ENCODE measurements around a stretch of chr16.

DNA sequence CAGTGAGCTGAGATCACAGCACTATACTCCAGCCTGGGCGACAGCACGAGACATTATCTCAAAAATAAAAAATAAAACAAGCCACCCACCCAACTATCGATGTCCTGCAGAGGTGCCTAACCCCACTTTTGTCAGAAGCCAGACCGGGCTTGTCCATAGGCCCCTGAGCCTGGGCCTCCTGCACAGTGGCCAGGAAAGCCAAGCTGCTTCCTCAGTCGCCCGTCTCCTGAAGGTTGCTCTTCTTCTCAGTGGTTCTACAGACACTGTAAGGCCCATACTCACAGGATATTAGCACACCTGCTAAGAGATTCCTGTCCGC is 11.2 kb downstream of the CES2 start:
- PRO-cap: no peak

DNA sequence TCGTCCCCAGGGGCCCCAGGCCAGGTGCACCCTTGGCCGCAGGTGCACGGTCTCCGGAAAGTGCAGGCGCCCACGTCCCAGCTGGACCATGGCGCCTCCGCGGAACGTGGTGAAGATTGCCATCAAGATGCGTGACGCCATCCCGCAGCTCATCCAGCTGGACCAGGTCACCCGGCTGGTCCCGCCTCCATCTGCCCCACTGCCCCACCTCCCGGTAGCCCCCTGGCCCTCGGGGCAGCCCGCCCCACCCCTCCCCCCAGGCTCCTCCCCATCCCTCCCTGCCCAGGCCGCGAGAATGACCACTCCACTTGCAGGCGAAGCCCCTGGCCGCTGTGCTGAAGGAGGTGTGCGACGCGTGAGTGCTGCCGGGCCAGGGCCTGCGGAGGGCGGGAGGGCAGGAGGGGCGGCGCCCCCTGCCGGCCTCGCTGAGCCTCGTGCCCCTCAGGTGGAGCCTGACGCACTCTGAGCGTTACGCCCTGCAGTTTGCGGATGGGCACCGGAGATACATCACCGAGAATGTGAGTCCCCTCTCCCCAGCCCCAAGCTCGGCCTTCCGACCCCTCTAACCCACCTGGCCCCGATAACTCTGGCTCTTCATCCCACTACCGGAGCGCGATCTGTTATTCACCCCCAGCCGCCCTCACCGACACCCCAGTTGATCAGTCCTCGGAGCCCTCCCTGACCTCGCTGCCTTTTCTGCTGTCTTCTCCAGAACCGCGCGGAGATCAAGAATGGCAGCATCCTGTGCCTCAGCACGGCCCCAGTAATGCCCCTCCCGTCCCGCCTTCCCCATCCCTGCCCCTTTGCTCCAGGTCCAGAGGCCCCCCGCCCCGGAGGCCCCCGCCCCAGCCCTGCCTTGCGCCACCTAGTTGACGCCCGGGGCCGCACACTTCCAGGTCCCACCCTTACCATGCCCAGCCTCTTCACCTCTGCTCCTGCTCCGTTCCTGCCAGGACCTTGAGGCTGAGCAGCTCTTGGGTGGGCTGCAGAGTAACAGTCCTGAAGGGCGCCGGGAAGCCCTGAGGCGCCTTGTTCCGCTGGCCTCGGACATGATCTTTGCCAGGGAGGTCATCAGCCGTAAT is 649 bp downstream of the ELMO3 start:
- PRO-cap: no peak

- PRO-cap: no peak
Measured at GRCh38 chr16:67229888-67231268, 3.4 kb downstream of the TMEM208 start.

DNA sequence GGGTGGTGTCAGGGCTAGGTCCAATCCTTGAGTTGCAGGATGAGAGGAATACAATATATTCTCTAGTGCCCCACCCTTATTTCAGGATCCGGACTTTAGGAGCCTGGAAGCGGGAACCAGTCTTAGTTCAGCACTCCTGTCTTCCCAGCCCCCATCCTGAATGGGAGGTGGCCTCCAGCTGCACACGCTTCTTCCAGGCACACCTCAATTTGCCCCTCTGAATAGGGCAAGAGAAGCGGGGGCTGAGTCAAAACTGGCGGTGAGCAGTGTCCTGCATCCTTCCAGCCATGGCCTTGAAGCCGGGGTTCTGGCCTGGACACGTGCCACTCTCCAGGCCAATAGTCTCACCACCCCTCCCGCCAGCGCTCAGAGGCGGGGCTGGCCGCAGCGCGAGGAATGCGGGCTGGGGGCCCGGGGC is 1.5 kb downstream of the FHOD1 start:
- PRO-cap: no peak

GRCh38 chr16:67456307-67457229 is 24.4 kb downstream of the ATP6V0D1 start:
- PRO-cap: no peak

DNA sequence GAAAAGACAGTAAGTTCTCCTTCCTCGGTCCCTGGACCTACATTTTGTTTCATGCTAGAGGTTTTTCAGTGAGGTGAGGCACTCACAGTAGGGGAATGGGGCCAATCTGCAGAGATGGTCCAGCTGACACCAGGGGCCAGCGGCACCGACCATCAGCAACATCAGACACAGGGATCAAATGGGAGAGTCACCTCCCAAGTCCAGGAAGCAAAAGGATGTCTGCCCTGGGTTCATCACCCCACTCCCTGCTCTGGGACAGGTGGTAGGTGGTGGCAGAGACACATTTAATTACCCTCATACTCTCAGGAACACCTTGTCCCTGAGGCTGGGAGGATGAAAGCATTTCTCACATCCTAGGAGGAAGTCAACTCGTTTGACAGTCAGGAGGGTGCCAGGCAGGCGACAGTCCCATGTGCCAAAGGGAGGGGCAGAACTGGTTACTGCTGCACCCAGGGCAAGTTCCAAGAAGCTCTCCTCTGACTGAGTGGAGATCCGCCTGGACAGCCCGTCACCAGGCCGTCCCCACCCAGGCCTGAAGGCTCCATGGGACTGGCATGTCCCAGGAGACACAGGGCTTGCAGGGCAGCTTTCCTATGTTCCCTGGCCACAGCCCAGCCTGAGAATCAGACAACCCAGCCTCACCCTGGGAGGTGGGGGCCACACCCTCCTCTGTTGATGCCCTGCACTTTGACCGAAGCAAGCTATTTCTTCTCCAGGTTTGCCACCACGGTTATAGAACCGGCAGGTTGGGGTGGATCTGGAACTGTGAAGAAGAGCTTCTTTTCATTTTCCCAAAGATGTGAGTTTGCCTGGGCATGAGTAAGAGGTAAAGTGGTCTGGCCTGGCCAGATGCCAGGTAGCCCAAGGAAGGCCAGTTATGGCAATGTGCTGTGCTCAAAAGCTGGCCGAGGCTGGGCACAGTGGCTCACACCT is 19.1 kb downstream of the ATP6V0D1 start:
- PRO-cap: no peak

DNA sequence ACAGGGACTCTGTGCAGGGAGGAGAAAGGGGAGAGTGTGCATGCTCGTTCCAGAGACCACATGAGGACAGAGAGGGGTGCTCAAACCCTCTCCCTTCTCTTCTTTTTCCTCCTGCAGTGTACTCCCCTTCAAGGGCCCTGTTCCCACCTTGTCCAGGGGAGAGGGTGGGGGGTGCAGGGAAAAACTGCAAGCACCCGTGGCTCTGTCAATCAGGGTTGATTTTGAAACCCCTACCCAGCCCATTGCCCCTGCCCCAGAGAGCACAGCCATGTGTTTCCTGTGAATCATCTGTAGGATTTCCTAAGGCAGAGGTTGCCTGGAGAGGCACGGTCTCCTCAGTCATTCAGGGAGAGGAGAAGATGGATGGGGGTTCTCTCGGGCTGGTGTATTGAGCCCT is 3.3 kb upstream of the AGRP start:
- PRO-cap: no peak

DNA sequence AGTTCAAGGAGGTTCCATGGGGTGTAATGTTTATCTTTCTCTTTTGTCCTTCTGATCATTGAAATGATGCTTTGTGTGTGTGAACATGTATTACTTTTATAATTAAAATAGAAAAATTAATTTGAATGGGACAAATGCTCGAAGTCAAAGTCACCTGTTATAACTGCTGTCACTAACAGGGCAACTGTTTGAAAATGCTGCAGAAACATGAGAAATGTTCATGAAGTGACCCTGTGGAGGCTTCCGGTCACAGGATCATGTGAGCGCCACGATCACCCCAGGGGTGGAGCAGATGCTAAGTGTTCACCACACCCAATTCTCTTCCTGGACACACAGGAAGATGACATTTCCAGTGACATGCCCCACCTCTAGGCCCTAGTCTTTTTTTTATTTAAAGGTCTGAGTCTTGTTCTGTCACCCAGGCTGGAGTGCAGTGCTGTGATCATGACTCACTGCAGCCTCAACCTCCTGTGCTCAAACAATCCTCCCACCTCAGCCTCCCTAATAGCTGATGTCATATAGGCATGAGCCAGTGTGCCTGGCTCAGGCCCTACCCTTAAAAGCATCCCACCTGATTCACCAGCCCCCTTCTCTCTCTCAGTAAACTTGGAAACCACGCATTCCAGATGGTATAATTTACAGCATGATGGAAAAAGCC is 21.0 kb upstream of the AGRP start:
- PRO-cap: no peak

DNA sequence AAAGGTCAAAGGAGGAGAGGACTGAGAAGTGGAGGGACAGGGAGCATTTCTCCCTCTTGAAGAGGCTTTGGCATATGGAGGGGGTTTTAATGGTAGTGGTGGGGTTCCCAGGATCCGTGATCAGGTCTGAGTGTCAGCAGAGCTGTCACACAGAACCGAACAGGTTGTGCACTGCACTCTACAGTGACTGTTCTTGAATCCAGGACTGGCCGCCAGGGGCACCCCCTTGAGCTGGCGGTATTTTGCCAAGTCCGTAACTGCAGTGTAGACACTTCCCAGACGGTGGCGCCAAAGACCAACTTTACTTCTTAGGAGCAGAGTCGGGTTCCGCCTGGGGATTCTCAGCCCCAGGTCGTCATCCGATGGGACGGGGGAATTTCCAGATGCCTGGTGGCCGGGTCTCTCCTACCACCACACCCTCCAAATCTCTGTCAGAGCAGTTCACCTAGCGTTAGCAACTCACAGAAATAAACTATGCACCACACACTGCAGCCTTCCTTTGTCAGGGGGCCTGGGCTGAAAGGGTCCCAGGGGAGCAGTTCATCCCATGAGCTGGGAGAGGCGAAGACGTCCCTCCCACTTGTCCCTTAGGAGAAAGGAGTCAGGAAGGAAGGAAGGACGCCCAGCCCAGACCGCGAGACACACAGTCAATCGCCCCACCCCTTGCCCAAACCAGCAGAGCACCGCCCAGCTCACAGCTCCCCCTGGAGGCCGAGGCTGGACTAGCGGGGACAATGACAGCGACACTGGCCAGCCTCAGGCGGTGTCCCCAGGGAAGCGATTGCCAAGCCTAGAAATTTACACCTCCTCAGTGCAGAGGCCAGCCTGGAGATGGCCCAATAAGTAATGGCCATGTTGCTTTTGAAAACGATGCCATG is 7.4 kb upstream of the RIPOR1 start:
- PRO-cap: no peak

- PRO-cap: no peak
Measured at GRCh38 chr16:67542375-67543049, 13.9 kb downstream of the RIPOR1 start.

GRCh38 chr16:67610726-67611729 is 33.9 kb upstream of the CARMIL2 start:
- PRO-cap: no peak

DNA sequence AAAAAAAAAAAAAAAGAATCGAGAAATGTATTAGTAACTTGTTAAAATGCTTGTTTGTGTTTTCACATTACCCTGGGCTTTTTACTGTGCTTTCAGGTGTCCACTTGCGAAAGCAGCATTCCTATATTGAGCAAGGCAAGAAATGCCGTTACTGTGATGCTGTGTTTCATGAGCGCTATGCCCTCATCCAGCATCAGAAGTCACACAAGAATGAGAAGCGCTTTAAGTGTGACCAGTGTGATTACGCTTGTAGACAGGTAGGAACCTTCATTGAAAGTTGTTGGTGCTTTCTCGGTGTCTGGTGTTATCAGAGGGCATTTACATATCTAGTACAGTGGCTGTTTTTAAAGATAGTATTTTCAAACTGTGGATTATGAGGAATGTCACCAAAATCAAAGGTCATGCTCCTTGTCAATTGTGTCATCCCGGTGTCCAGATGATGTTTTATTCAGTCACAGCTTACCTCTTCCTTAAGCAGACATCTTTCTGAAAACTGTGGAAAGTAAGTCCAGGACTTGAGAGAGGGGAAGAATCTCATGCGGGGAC is 18.4 kb upstream of the CARMIL2 start:
- PRO-cap: no peak

- PRO-cap: no peak
Measured at GRCh38 chr16:67663179-67664122, 2.7 kb downstream of the PARD6A start.

DNA sequence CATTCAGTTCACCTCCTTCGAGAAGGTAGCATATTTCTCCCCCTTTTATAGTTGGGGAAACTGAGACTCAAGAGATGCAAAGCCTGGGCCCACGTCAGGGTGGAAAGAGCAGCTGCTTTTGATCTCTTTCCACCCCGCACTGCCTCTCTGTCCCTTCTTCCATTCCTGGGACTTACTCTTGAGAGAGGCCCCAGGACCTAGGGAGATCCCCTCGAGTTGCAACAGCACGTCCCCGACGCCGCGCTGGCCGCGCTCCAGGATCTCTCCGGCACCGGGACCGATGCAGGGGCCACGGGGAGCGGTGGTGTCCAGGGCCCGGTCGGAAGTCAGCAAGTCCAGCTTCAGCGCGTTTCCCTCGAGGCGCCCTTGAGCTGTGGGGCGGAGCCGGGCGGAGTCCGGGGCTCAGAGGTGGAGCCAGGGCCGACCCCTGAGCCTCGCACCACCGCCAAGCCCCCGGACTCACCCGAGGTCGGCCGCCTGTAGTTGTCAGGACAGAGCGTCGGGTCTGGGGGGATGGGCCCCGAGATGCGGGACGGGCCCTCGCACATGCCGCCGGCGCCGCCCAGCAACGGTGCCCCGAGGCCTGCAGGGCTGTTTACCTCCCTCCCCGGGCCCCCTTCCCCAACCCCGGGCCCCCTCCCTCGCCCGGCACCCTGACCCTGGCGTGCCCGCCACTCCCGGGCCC is 513 bp downstream of the ENKD1 start:
- PRO-cap: no peak

DNA sequence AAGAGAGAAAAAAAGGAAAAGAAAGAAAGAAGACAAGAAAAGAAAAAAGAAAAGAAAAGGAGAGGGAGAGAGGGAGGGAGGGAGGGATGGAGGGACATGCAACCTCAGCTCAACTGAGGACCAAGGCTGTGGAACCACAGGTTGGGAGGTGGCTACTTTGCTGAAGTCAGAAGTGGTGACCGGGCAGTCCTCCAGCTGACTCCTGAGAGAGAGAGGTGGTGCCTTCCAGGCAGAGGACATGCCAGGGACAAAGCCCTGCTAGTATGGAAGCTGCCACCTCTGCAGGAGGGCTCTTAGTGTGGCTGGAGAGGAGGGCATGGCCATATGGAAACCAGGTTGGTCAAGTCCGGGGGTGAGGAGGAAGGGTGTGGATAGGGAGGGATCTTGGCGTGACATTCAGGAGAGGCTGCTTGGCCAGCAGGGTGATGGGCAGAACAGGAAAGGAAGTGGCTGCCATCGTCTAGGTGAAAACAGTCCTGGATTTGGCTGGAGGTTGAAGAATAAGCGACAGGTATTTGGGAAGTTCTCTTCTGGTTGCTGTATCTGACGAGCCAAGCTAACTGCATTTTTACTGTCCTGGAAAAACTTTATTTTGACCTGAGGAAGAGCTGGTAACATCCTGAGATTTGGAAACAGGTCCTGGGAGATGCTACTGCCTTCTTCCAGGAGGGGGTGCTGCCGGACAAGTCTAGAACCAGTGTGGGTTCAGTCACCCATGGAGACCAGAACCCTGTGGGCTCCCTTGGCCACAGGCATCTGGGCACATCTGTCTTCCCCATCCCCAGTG is 5.8 kb downstream of the C16orf86 start:
- PRO-cap: no peak

DNA sequence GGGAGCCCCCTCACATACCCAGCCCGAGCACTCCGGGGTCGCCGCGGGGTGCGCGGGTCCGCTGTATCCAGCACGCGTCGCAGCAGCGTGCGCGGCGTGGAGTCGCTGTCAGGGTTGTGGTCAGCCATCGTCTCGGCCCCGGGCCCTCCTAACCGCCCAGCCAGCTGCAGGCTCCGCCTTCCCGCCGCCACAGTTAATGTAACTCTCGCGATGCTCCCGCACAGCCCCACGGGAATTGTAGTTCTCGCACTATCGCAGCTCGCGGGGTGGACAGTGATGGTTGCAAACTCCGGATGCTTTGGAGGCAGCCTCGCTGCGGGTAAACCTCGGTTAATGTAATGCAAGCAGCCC is 8.4 kb upstream of the THAP11 start:
- PRO-cap: bidirectional peak, plus-strand start at position 257 of the sequence, minus-strand start at position 150 of the sequence

DNA sequence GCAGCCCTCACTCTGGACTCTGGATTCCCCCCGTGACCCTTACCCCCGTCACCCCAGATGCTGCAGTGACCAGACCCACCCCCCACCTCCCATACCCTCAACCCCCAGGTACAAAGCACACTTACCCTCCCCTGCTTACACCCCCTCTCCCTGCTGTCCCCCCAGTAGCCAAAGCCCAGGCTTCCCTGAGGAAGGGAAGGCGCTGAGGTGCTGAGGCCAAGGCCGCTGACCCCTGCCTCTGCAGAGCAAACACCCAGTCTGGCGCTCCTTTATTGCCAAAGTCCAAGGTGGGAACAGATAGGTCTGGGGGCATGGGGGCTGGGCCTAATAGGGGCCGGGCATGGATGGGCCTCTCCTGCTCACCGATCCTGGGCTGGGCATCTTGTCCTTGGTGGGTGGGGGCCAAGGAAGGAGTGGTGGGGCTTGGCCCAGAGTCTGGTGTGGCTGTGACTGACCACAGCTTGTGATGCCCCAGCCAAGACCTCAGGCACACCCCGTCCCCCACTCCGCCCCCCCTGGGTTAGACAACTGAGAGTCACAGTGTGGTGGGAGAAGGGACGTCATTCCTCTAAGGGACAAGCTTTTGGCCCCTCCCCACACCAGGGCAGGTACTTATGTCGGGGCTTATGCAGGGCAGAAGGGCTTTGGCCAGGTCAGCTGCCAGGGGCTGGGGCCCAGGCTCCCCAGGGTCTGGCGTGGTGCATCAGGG is 544 bp downstream of the LCAT start:
- PRO-cap: no peak

DNA sequence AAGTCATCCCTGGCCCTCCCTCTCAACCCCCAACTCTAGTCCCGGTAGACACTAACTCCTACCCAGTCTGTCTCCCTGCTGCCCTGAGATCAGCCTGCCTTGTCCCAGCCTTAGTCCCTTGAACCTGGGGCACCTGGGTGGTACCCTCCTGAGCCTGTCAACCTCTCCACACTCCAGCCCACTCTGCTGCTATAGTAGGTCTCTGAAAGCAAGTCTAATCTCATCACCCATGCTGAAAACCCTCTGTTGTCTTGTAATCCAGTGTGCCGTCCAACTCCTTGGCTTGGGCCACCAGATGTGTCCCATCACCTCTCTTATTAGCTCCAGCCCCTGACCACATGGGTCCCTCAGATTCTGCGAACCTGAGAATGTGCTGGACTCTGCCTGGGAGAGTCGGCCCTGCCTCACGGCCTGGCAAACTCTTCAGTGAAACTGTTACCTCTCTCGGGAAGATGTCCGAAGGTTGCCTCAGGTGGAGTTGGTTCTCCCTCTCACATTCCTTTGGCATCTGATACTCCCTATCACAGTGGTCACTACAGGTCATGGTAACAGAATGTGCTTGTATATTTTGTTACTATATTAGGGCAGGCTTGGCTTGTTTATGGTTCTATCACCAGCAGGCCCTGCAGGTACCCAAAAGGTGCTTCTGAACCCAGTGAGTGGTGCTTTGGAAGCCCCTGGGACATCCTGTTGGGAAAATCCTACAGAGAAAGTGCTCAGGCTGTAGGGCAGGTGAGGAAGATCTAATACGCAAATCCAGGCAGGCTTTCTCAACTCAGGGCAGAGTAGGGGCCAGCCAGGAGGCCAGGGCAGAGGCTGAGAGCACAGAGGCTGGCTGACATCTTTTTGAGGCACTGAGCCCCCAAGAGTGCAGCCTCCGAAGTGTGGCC is 9.8 kb downstream of the SLC12A4 start:
- PRO-cap: no peak

GRCh38 chr16:67967299-67968430 is 772 bp downstream of the SLC12A4 start:
- PRO-cap: no peak

DNA sequence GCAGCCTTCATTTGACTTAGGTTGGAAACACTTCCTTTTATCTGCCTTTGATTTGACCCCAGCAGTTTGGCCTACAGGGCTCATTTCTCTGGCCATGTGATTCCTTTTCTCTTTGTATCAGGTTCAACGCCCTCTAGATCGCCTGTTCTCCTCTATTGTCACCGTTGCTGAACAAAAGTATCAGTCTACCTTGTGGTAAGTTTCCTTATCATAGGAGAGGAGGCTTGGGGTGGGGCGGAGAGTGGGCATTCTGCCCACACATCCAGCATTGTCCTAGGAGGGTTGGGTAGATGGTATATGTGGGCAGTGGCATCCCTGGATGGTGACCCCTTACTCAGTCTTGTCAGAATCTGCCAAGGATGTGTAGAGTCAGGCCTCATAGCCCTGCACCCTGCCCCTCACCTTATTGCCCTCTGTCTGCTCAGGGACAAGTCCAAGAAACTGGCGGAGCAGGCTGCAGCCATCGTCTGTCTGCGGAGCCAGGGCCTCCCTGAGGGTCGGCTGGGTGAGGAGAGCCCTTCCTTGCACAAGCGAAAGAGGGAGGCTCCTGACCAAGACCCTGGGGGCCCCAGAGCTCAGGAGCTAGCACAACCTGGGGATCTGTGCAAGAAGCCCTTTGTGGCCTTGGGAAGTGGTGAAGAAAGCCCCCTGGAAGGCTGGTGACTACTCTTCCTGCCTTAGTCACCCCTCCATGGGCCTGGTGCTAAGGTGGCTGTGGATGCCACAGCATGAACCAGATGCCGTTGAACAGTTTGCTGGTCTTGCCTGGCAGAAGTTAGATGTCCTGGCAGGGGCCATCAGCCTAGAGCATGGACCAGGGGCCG is 6.6 kb upstream of the NFATC3 start:
- PRO-cap: no peak

All from SP-49 (cell line).